Gastrocnemius medialis (tissue), 3 donors: ENCODE results near the gene FBXO31.

- PRO-cap: no peak
- RAMPAGE, long total RNA, 3 experiments: no peak in any of the 3 experiments
Observed at GRCh38 chr16:85963652-85964153, 64.7 kb downstream of the IRF8 start.

DNA sequence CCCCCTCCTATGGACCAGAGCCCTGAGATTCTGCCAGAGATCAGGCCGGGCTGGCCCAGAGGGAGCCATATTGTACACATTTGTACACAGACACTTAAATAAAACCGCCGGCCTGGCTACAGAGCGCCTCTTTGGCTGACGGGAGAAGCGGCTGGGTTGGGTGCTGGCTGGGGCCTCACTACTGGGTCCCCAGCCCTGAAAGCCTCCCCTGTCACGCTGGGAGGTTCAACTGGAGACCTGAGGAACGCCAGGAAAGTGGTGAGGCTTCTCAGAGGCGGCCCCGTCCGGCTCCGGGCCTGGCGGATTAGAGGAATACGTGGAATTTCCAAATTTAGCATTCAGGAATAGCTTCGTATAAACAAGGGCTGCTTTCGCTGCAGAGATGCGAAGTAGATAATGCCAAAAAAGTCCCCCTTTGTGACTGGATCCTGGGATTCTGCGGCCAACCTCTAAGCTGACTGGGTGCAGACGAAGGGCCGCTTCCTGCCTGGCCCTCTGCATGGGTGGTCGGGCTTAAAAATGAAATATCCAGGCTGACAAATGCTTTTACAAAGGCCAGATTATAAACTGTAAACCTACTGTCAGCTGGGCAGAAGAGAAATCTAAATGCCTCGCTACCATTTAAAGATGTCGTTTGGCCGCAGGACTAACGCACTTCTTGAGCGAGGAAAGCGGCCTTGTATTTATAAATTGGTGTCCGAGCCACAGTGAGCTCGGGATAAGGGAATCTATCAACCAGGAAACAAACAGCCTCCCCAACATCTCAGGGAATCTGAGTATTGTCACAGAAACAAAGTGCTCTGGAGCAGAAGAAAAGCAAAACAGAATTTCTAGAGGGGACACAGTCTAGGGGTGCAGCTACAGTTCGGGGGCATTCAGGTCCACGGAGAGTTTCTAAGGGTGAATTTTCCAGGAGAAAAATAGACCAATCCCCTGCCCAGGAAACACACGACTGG is 252.5 kb downstream of the IRF8 start:
- PRO-cap: no peak
- RAMPAGE, long total RNA, 3 experiments: no peak in any of the 3 experiments

DNA sequence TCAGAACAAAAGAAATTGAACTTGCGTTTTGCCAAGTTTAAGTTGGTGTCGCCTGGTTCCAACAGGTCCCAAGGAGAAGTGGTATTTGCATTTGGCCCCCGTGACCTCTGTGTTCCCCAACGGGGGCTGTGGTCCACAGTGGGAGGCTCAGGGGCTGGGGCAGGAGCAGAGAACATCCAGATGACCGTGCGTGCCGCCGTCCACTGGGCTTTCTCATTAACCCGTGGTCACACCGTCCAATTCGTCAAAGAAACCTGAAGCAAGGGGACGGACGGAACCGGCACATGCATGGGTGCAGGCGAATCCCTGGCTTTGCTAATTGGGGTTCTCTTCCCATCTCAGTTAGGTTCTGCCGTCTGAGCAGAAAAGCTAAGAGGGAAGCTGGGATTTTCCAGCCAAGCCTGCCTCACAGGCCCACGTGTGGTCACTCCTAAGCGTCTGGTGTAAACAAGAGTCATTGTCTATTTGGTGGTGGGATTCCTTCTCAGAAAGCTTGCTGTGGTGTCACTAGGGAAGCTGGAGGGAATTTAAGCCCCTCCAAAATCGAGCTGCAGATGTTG is 295.9 kb downstream of the IRF8 start:
- PRO-cap: no peak
- RAMPAGE, long total RNA, 3 experiments: no peak in any of the 3 experiments

GRCh38 chr16:86222460-86223851 is 287.4 kb upstream of the FOXF1 start:
- PRO-cap: no peak
- RAMPAGE, long total RNA, 3 experiments: no peak in any of the 3 experiments

- PRO-cap: no peak
- RAMPAGE, long total RNA, 3 experiments: no peak in any of the 3 experiments
Observed at GRCh38 chr16:86382059-86382467, 128.3 kb upstream of the FOXF1 start.

DNA sequence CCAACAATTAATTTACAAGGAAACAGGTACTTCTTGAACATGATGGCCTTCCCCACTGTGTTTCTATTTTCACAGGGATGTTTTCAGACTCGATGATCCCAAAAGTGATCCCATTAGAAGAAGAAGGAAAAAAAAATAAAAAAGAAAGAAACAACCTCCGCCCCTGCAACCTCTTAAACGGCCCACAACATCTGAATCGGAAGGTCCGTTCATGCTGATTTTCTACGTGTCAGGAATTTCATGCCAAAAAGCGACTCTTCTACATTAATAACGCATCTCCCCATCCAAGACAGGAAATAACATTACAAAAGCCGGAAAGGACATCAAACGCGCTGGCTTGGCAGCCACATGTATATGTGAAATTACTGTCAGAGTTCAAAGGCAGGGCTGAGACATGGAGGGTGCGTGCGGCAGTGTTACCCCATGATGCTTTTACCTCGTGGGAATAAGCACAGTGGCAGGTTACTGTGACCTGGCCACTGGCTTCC is 120.9 kb upstream of the FOXF1 start:
- PRO-cap: no peak
- RAMPAGE, long total RNA, 3 experiments: no peak in any of the 3 experiments

GRCh38 chr16:86432292-86432956 is 77.9 kb upstream of the FOXF1 start:
- PRO-cap: no peak
- RAMPAGE, long total RNA, 3 experiments: no peak in any of the 3 experiments

- PRO-cap: unidirectional peak, plus-strand start at chr16:86555596
- RAMPAGE, long total RNA, 3 experiments: no peak in any of the 3 experiments
Observed at GRCh38 chr16:86555399-86555886, 408 bp upstream of the MTHFSD start.

DNA sequence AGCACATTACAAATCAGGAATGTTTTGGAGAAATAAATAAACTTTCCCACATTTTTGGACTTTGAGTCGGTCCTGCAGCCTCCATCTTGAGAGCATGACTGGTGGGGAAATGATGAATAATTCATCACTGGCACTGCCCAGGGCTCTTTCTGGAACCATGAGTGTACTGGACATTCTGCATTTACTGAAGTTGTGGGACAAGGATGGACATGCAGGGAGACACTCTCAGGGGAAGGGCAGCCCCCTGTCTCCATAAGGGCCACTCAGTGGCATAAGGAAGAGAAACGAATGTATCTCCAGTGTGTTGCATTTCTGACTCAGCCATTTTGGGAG is 8.0 kb downstream of the FOXL1 start:
- PRO-cap: no peak
- RAMPAGE, long total RNA, 3 experiments: no peak in any of the 3 experiments

DNA sequence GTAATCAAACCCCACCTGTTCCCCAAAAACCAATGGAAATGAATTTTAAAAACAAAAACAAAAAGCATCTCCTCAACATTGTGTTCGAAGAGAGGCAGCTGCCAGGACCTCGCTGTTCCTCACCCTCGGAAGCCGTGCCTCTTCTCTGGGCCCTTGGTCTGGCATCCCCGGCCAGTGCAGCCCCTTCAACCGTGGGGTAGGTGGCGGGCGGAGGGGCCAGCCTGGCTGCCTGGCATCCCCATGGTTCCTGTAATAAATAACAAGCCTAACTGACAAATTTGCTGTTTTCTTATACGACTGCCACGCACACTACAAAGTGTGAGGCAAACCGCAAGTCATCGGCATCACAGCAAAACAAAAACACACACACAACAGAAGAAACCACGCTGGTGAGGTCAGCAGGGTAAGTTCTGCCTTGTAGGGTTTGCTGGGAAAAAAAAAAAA is 162.5 kb downstream of the FOXL1 start:
- PRO-cap: no peak
- RAMPAGE, long total RNA, 3 experiments: no peak in any of the 3 experiments

- PRO-cap: no peak
- RAMPAGE, long total RNA, 3 experiments: no peak in any of the 3 experiments
Observed at GRCh38 chr16:86761462-86762275, 183.3 kb downstream of the FOXL1 start.

DNA sequence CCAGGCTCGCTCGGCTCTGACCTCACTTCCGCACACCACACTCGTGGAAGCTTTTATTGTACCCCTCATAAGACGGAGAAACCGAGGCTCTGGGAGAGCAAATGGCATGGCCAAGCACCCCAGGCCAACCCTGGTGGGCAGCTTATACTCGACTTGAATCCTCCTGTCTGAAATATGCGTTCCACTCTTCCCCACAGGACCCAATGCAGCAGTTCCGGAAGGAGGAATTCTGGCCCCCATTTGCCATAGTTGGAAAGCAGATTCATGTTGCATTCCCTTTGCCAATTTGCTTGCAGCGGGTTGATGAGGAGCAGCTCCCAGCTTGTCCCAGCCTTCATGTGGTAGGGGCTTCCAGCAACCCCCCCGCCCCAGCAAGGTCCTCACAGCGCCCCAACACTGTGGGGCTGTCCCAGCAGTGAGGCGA is 356.3 kb downstream of the C16orf95 start:
- PRO-cap: no peak
- RAMPAGE, long total RNA, 3 experiments: no peak in any of the 3 experiments

- PRO-cap: no peak
- RAMPAGE, long total RNA, 3 experiments: no peak in any of the 3 experiments
Observed at GRCh38 chr16:87240470-87241499, 76.4 kb downstream of the C16orf95 start.

DNA sequence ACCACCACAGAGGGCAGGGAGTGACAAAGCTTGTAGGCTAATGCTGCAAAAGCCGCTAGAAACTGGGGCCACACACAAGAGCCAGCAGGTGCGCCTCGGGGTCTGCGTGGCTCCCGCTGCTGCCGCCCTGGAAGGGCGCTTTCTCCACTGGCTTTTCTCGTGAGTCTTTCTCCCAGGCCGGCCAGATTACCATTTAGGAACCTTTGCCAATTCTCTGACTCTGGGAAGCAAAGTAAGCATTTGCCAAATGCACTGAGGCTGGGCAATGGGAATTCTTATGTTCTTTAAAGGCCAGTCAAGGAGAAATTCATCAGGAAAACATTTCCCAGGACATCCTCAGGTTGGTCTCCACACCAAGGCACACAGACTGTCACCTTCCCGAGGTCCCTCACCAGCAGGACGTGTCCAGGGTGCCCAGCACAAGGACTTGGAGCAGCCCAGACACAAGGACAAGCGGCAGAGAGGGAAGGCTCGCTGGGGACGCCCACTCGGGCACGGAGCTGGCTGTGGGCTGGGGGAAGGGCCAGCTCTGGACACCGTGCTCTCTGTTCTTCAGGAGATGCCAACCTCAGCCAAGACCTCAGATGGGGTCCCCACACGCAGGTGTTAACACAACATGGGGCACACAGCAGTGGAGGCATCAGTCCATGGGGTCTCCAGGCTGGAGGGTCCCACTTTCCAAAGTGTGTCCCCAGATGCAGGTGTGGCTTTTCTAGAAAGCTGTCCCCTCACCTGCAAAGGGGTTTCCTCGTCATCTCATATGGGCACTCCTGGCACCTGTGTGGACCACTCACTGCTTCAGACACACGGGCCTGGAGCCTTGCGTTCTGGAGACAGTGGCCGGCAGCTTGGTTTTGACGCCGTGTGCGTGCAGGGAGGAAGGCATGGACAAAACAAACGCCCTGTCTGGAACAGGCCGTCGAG is 12.7 kb upstream of the C16orf95 start:
- PRO-cap: no peak
- RAMPAGE, long total RNA, 3 experiments: no peak in any of the 3 experiments

- PRO-cap: no peak
- RAMPAGE, long total RNA, 3 experiments: no peak in any of the 3 experiments
Observed at GRCh38 chr16:87330516-87331337, 13.5 kb upstream of the C16orf95 start.

GRCh38 chr16:87335935-87336331 is 18.7 kb upstream of the C16orf95 start:
- PRO-cap: no peak
- RAMPAGE, long total RNA, 3 experiments: no peak in any of the 3 experiments

- PRO-cap: no peak
- RAMPAGE, long total RNA, 3 experiments: no peak in any of the 3 experiments
Observed at GRCh38 chr16:87342679-87343920, 25.9 kb upstream of the C16orf95 start.

GRCh38 chr16:87382853-87383648 is 525 bp downstream of the FBXO31 start:
- PRO-cap: bidirectional peak, plus-strand start at chr16:87383131, minus-strand start at chr16:87383057; unidirectional peak, plus-strand start at chr16:87383476
- RAMPAGE, long total RNA, 3 experiments: start-site peak on the minus strand in 1 of 3 experiments, at chr16:87383408-87383594 at its widest, 29 reads per replicate

- PRO-cap: bidirectional peak, plus-strand start at chr16:87383888, minus-strand start at chr16:87383764
- RAMPAGE, long total RNA, 3 experiments: no peak in any of the 3 experiments
Observed at GRCh38 chr16:87383649-87384708, at the start of gene FBXO31. TSS of gene FBXO31 (minus strand) at chr16:87383776.

DNA sequence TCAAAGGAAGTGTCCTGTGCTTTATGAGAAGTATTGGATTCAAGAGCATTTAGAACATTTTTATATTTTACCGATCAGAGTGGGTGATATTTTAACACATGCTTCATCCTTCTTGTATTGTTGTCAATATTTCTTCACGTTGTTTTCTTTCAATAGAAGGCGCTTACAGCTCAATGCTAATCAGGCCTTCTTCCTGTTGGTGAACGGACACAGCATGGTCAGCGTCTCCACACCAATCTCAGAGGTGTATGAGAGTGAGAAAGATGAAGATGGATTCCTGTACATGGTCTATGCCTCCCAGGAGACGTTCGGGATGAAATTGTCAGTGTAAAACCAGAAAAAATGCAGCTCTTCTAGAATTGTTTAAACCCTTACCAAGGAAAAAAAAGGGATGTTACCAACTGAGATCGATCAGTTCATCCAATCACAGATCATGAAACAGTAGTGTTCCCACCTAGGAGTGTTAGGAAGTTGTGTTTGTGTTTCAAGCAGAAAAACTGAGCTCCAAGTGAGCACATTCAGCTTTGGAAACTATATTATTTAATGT is 10.7 kb downstream of the MAP1LC3B start:
- PRO-cap: no peak
- RAMPAGE, long total RNA, 3 experiments: no peak in any of the 3 experiments